ENCODE data around the gene MRPS26.

DNA sequence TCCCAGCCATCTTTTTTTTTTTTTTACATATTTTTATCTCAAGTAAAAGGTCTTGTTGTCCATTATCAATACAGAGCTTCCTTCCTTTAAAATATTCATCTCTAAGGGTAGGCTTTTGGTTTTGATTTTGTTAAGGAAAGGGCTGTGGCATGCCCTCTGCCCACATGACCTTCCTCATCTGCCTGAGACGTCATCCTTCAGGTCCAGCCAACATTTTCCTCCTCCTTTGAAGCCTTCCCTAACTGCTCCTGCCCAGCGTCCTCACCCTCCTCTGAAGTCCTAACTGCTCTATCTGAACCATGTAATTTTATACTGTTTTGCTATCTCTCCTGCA, 73.9 kb upstream of the TGM3 start:
- CAGE, long polyA plus RNA: no peak
- RRBS: no CpG with 5 or more reads among the region's 2 CpGs

GRCh38 chr20:2234787-2235242, 61.0 kb upstream of the TGM3 start:
- CAGE, long polyA plus RNA: no peak
- RRBS: no CpG with 5 or more reads among the region's 4 CpGs

DNA sequence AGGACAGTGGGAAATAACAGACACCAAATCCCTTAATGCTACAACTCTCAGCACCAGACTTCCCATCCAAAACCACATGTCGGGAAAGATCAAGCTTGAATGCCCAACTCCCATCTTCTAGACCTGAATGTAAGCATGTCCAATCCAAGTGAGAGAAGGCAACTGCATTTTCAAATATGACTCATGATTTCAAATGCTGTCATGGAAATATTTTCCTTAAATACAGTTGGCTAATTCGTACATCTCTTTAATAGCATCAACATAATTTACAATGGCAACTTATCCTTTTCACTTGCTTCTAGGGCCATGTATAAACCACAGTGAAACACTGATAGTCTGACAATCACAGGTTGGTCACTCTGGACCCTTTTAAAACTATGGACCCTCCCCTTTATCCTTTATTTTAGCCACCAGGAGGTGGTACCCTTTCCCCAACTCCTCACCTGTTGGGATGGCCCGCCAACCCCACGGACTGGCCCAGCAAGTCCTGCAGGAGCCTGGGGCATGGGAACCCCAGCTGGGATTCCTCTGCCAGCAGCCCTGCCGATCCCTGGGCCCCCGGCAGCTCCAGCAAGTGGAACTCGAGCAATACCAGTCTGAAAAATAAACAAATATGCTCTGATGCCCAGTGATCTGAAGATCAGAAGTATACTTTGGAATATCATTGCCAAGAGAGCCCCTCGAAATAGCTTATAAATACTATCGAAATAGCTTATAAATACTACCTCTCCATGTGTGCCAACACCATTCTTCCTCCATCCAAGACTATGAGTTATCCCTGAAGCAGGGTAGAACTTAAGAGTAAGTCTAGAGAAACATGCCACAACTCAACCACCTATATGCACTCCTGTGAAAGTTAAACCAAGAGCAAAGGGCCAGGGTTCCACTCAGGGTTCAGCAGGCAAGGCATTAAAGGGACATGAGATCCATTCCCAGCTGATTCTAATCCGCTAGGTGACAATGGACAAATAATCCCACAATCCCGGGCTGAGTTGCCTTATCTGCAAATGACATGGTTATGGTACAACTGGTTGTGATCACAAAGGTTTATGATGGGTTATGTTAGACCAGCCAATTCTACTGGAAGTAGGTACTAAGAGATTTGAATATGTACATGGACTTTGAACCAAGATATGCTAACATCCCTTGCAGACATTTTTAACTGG, 6.9 kb downstream of the SNRPB start:
- CAGE, long polyA plus RNA: no peak
- RRBS: no CpG with 5 or more reads among the region's 11 CpGs

- CAGE, long polyA plus RNA: no peak
- RRBS: no CpG with 5 or more reads among the region's 3 CpGs
Measured at GRCh38 chr20:2754559-2755274, 45.7 kb downstream of the CPXM1 start.

DNA sequence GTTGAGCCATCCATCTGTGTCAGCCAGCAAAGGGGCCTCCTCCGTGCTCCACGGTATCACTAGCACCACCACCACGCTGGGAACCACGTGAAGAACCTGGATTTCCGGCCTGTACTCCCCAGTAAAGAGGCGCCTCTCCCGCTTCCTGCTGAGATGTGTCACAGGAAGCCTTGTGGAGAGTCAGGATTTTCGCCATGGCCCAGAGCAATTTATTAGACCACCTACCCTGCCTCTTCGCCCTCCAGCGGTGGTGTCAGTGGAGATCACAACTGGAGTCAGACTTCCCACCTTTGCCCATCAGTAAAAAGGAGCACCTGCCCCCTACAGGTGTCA, 28.7 kb downstream of the CPXM1 start:
- CAGE, long polyA plus RNA: no peak
- RRBS: no CpG with 5 or more reads among the region's 10 CpGs

- CAGE, long polyA plus RNA: no peak
- RRBS: no CpG with 5 or more reads among the region's 21 CpGs
Measured at GRCh38 chr20:2838417-2839203, 1.8 kb downstream of the PCED1A start.

DNA sequence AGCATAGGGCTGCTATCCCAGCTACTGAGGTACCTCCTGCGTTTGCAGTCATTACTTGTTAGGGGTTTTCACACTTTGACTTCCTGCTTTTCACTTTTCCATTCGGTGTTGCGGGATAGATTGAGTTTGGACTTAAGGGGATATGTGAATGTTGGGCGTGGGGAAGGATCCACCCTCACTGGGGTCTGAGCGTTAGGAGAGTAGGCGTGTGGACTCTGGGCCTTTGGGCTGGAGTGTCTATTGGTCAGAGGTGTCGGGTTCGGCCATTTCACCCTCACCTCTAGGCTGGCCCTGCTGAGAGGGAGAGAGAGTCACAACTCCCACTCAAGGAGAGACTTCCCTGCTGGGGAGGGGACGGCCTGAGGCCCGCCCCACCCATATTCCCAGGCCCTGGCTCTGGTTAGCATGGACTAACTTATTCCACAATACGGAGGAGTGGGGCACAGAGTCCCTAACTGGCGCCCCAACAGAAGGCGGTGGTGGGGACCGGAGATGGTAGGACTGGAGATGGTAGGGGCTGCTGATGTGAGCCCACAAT, 1.6 kb upstream of the PTPRA start:
- CAGE, long polyA plus RNA: no peak
- RRBS: no CpG with 5 or more reads among the region's 14 CpGs

GRCh38 chr20:2875713-2876133, 2.4 kb downstream of the PTPRA start:
- CAGE, long polyA plus RNA: no peak
- RRBS: no CpG with 5 or more reads among the region's 5 CpGs

DNA sequence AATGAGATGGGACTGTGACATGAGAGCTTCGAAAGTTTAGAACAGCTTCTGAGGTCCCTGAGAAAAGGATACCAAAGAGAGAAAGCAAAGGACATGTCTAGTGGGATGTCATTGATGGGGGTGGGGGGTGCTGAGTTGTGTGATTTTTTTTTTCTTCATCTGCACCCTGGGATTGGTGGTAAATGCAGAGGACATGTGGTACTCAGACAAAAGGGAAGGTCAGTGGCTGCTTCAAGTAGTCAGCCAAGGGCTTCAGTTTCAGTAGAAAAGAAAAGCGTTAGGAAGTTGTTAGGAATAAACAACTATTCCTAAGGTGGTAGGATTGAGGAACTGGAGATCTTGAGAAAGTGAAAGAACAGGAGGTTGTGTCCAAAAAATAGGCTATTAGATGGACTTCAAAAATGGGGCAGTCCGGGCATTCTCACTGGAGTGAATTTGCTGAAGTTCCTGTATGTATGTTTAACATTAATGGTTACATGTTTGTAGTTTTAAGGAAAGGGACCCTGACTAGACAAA, 34.2 kb upstream of the GNRH2 start:
- CAGE, long polyA plus RNA: no peak
- RRBS: no CpG with 5 or more reads among the region's 3 CpGs

- CAGE, long polyA plus RNA: no peak
- RRBS: no CpG with 5 or more reads among the region's 3 CpGs
Measured at GRCh38 chr20:3024250-3024895, 19.0 kb upstream of the GNRH2 start.

DNA sequence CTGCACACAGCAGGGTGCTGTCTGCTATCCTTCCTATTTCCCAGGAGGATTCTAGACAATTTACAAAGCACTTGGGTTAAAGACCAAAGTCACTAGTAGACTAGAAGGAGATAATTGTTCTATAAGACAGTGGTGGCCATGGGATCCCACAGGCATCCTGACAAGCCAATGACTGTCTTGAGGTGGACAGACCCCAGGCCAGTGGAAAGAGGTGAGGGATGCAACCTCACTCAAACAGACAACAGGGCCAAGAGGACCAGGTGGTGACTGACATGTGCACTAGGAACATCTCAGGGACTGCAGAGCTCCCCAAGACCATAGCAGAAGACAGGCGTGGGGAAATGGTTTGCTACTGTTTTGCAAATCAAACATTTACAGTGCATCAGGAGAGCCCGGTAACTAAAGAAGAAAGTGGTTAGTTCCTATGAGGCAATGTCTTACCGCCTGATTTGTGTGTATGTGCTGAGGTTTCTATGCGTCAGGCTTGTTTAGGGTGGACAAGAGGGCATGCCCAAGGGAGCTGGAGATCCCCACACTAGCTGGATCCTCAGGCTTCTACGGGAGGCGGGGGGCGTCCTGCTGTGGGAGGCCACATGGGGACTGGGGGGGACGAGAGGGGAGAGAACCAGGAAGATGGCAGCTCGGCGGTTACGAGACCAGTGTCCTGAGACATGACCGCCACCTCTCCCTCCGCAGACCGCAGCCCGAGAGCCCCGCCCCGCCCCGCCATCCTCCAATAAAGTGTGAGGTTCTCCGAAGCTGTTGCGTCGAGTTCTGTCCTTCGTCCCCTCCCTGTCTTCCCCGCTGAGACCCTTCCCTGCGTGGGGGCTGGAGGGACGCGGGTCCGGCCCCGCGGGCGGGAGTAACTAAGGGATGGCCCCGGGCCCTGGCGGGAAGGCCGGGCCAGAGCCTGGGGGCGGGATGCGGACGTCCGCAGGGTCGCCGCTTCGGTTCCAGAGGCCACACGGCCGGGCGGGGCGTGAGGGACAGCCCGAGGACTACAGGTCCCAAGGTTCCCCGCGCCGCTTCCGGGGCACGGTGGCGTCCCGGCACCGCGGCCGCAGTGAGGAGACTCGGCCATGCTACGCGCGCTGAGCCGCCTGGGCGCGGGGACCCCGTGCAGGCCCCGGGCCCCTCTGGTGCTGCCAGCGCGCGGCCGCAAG, at the start of gene MRPS26:
Gene MRPS26 (plus strand): TSS at position 1,063 of the 1,163 bp plus-strand sequence.
- CAGE, long polyA plus RNA: no peak
- RRBS: 1% methylated on average over 27 of the region's 68 CpGs

- CAGE, long polyA plus RNA: no peak
- RRBS: 1% methylated on average over 5 of the region's 39 CpGs
Measured at GRCh38 chr20:3046683-3047406, 993 bp downstream of the MRPS26 start.

DNA sequence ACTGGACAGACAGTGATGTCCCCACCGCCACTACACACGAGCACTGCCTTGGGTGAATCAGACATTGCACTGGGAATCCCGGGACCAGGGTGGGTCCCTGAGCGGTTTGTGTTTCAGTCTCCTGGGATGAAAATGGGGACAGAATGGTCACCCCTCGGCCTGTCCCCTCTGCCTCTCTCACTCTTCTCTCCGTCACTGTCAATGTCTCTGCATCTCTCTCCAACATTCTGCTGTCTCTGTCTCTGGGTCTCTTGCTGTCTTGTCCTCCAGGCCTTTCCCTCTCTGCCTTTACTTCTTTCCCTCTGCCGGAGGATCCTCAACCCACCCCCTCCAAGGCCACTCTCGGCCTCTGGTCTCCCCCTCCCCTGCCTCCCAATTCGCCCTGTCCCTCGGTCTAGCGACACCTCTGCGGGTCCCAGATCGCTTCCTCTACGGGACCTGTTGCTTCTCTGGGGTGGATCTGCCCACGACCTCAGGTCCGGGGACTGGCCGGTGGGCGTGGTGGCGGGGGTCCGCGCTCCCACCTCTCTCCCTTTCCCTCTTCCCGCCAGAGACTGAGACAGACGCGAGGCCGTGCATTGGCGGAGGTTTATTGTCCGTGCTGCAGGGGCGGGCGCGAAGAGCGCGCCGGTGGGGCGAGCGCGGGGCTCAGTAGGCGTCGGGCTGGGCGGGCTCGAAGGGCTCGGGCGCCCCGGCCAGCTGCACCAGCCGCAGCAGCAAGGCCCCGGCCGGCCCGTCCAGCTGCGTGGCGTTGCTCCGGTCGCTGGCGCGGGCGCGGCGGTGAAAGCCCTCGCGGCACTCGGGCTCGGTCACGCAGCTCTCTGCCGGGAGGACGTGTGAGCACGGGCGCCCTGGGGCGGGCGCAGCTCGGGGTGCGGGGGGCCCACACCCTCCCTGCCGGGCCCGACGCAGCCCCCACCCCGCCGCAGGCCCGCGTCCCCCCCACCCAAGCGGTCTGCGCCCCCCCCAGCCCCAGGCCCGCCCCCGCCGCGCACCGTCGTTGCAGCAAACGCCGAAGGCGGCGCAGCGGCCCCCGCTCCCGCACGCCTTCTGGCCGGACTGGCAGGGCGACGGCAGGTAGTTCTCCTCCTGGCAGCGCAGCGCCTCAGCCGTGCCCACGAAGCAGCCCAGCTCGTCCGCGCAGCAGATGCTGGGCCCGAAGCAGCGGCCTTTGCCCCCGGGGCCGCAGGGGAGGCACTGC, 2.1 kb downstream of the AVP start:
- CAGE, long polyA plus RNA: no peak
- RRBS: 2% methylated on average over 31 of the region's 106 CpGs

DNA sequence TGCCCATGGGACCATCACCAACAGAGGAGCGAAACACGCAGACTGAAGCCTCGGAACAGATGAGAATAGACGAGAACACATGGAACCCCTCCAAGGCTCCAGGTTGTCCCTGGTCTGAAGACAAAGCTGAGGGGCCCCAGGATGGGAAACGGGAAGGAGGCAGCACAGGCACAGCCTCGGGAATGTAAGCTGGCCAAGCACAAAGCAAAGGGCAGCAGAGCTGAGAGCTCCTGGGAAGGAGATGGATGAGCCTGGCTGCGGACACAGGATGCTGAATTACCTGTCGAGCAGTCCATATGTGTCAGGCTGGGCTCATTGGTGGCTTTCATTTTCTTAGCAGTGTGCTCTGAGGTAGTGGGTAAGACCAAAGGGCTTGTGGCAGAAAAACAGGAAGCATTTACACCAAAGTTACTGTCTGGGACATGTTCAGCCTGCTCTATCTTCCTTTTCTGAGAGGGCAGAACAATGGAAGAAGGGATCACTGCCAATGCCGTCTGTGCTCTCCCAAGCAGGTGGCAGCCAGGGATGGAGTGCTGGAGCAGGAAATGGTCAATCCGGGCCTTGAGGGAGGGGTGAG, 36.7 kb upstream of the AVP start:
- CAGE, long polyA plus RNA: no peak
- RRBS: no CpG with 5 or more reads among the region's 10 CpGs

DNA sequence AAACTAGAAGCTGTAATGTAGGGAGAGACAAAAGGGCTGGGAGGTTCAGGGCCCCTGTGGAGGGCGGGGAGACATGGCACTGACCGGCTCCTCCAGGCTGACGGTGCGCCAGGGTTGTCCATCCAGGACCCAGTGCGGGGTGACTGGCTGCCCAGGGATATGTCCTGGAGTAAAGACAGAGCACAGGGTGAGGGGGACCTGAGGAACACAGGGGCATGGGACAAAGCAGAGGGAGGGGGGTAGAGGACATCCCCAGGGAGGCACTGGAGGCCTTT, 2.5 kb downstream of the ADAM33 start:
- CAGE, long polyA plus RNA: no peak
- RRBS: no CpG with 5 or more reads among the region's 5 CpGs

GRCh38 chr20:3686769-3687394, 5.1 kb upstream of the ADAM33 start:
- CAGE, long polyA plus RNA: no peak
- RRBS: no CpG with 5 or more reads among the region's 12 CpGs

GRCh38 chr20:3697667-3698306, 14.6 kb downstream of the SIGLEC1 start:
- CAGE, long polyA plus RNA: no peak
- RRBS: no CpG with 5 or more reads among the region's 16 CpGs

DNA sequence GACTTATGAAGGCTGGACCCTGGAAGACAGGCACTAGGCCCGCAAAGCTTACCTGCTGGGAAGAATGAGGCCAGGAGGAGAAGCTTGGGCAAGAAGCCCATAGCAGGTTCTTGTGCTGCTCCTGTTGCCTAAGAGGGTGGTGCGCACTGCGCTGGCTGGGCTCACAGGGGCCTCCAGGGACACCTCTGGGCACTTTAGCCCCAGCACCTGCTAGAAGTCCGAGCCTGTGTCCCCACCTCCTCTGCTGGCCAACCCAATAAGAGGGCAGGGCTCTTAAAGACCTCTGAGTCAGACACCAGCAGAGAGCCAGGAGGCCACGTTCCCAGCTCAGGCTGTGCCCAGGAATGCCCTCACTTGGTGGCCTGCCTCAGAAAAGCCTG, 5.4 kb downstream of the SIGLEC1 start:
- CAGE, long polyA plus RNA: no peak
- RRBS: no CpG with 5 or more reads among the region's 5 CpGs

DNA sequence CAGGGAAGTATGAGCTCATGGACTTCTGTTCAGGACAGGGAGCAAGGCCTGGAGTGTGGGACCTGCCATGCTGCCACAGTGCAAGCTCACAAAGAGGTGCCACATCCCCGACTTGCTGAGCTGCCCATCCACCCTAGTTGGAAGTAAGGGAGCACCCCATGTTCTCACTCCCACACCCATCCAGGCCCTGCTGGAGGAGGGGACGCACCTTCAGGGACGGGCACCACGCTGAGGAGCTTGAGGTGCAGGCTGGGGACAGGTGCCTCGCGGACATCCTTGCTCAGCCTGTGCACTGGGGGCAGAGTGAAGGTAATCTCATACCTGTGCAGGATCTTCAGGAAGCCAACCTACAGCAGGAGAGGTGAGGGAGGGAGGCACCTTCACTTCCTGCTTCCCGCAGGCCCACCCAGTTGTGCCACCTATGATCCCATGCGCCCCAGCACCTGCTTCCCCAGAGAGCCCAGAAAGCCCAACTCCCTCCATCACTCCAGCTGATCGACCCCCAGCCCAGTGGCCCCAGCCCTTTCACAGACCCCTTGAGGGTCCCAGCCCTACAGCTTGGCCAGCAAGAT, 12.2 kb downstream of the ADISSP start:
- CAGE, long polyA plus RNA: no peak
- RRBS: no CpG with 5 or more reads among the region's 9 CpGs

DNA sequence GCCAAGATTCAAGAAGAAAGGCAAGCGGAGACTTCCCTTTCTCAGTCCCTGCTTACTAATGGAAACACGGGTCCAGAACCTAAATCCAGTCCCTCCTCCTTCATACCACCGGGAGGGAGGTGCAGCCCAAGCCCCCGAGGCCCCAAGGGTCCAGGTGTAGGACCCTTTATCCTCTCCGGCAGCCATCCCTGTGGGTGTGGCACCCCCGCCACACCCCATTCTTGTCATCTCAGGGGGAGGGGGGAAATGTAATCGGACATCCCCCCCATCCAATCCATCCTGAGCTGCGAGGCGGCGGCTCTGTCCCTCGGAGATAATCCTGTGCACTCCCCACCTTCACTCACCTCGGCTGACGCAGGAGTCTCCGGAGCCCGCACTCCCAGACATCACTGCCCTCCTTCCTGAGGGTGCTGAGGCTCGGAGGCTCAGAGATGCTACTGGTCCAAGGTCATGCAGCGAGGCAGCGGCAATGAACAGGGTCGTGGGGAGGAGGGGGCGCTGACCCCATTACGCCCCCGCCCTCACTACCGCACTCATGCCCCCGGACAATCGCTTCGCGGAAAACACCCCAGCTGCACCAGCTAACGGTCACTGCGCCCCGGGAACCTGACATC, 581 bp downstream of the ADISSP start:
- CAGE, long polyA plus RNA: no peak
- RRBS: 2% methylated on average over 7 of the region's 30 CpGs

Measured in mammary epithelial cell (primary cell).